Heart (tissue), 3 donors: ENCODE results near the gene ZNF484.

GRCh38 chr9:91403925-91404356, 19.7 kb downstream of the NFIL3 start:
- RAMPAGE, long total RNA, 2 experiments = no peak in any of the 2 experiments

DNA sequence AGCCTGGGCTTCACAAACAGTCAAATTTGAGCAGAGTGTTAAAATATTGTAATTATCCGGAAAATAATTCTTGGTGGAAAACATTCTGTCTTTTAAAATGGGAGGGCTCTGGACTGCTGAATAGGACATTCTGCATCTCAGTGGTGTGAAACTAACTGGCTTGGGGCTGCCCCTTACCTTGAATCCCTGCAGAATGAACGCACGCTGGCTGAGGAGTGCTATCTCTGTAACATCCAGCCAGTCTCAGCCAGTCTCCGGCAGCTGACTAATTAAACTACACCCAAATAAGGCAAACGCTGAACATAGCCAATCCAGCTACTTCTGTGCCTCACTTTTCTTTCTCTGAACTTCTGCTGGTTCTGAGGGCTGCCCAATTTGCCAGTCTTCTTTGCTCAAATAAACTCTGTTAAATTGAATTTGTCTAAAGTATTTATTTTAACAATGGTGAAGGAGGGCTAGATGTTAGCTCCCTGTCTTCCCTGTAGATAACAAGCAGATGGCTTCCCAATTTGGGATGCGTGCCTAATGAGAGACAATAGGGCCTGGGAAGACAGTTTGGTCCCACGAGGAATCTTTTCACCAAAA, 153.9 kb upstream of the NFIL3 start:
- RAMPAGE, long total RNA, 2 experiments = no peak in any of the 2 experiments

- RAMPAGE, long total RNA, 2 experiments = no peak in any of the 2 experiments
These were observed 106.4 kb downstream of the ROR2 start for GRCh38 chr9:91843577-91844123.

DNA sequence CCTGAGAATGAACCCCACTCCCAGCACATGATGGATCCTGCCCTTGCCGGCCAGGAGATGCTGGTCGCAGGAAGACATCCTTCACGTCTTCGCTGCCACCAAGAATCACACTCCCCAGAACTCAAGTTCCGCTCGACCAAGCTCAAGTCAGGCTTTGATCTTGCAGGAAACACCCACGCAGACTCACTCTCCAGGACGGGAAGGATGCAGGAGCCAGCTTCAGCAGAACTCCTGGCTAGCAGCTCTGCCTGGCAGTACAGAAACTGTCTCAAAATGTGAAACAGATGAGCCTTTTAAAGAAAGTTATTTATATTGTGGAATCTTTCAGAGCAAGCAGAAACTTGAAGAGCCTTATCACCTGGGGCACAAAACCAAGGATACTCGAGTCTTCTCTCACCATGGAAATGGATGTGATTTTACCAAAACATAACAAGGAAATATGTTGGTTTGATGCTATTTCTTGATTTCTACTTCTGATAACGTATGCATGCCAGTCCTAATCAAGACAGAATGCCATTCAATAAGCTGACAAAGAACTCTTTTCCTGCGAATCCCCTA, 102.3 kb downstream of the ROR2 start:
- RAMPAGE, long total RNA, 2 experiments = no peak in any of the 2 experiments

DNA sequence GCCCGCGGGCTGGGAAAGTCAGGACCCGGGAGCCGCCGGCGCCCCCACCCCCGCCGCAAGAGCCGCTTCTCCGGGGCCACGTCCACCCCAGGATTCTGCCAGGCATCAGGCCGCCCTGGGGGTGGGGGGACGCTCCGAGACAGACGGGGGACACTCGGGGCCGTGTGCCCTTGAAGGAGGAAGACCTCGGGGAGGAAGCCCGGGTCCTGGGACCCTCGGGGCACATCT, 820 bp downstream of the ROR2 start:
- RAMPAGE, long total RNA, 2 experiments = no peak in any of the 2 experiments

DNA sequence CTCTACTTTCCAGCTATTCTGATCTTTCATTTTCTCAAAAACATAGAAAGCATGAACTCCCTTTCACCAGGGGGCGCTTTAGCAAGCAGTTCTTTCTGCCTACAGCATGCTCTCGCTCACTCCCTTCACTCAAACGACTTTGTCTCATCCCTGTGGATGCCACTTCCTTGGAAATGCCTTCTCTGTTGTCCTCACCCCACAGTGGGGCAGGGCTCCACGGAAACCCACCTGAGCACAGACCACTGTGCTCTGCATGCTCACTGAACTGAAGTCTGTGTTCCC, 4.8 kb upstream of the ROR2 start:
- RAMPAGE, long total RNA, 2 experiments = no peak in any of the 2 experiments

DNA sequence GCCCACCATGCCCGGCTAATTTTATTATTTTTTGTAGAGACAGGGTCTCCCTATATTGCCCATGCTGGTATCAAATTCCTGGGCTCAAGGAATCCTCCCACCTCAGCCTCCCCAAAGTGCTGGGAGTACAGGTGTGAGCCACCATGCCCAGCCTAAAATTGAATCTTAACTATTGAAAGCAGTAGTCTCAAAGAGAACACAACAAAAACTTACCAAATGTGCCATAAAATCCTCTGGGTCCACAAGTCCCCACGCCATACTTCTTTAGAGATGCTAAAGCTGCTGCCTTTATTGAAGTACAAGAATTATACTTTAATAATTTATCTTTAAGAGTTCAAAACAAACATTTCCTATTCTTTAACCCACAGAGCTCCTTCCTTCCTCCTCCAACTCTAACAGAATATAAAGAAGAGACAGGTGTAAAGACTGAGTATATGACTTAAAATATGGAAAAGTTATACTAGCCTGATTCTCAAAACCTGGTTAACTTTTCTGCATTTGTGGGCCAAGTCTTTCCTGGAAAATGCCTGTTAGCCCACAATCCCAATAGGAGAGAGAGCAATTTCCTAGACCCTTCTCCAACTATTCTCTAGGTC, 35.3 kb downstream of the SPTLC1 start:
- RAMPAGE, long total RNA, 2 experiments = no peak in any of the 2 experiments

- RAMPAGE, long total RNA, 2 experiments = no peak in any of the 2 experiments
These were observed 25.9 kb upstream of the SPTLC1 start for GRCh38 chr9:92141111-92141568.

- RAMPAGE, long total RNA, 2 experiments = no peak in any of the 2 experiments
These were observed 456 bp upstream of the BICD2 start for GRCh38 chr9:92764956-92765621.

DNA sequence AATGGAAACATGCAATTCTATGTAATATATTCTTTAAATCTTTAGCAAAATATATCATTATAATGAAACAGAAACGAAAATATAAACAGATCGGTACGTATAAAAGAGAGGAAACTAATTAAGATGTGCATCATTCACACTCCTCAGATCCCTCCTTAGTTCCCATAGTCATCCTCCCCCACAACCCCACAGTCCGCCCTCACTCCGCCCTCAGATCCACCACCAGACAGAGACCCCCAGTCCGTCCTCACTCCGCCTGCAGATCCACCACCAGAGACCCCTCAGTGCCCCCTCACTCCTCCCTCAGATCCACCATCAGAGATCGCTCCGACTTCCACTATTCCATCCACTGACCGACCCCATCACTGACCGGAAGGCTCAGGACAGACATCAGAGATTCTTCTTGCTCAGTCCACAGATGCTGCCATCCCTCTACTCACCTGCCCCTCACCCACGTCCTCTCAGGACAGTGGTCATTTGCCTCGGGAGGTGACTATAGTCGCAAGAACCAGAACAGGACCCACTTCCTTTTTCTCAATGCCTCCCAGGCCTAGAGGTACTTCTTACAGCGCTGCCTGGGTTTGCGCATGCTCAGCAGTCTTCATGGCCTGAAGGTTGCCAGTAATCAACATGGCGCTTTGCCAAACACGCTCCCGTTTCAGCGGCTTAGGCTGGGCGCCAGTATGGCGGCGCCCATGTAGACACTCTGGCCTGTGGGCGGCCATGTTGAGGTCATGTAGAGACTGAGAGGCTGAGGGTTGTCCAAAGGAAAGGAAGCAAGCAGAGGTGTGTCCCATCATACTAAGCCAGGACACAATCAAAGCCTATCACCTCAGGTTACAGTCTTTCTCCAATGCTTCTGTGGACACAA, at the start of gene ZNF484:
ZNF484 (minus strand) TSS at position 589 of the 871 bp plus-strand sequence.
- RAMPAGE, long total RNA, 2 experiments = start-site peak on the minus strand in 2 of 2 experiments, centred at positions 567 to 577 of the sequence, 23 to 198 reads per replicate

GRCh38 chr9:93020890-93021488, 37.5 kb upstream of the SUSD3 start:
- RAMPAGE, long total RNA, 2 experiments = no peak in any of the 2 experiments

GRCh38 chr9:93040202-93040768, 18.2 kb upstream of the SUSD3 start:
- RAMPAGE, long total RNA, 2 experiments = no peak in any of the 2 experiments

- RAMPAGE, long total RNA, 2 experiments = no peak in any of the 2 experiments
These were observed 2.6 kb upstream of the CARD19 start for GRCh38 chr9:93093323-93093934.

- RAMPAGE, long total RNA, 2 experiments = no peak in any of the 2 experiments
These were observed 2.5 kb downstream of the CARD19 start for GRCh38 chr9:93098446-93098918.

DNA sequence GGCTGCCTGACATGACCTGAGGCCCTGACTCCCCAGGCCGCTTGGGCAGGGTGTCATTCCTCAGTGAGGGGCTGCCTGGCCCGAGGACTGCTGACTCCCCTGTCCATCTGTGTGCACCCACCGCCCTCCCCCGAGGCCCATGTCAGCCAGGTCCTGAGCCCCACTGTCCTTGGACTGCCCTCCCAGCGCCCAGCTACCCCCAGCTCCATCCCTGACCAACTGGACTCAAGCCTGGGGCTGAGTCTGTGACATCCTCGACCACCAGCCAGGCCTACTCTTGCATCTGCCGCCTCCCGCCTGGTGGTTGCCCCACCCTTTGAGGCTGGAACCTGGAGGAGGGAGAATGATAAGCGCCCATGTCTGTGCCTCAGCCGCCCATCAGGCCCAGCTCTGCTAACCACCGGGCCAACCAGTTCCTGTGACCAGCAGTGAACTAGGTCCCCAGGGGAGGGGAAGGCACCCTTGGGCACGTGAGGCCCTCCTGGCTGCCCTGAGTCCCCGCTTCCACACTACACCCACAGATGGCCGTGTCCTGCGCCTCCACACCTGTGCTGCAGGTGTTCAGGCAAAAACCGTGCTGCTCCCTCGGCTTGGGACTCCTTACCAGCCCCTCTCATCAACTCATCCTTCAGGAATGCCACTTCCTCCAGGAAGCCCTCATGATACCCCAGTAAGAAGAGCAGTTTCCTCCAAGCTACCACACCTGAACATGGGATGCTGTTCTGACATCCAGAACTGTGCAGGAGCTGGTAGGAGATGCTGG, 18.6 kb downstream of the CARD19 start:
- RAMPAGE, long total RNA, 2 experiments = no peak in any of the 2 experiments

DNA sequence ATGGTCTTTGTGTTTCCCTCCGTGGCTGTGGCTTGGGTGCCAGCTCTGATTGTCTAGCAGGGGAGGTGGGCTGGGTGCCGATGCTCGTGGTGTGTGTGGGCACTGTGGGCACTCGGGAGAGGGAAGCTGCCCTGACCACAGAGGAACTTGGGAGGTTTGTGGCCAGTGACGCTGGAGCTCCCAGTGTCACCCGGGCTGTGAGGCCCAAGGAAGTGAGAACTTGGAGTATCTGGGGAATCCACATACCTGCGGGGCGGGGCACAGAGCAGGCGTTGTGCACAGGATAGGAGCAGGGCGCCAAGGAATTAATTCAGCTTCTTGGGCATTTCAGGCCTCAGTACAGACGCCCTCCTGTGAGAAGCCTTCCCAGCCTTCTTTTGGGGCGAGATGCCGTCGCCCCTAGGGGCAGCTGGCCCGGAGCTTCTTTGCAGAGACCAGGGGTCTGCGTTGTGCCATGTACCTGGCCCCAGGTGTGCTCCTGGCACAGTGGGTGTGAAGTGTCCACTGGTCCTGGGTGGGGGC, 47.5 kb downstream of the WNK2 start:
- RAMPAGE, long total RNA, 2 experiments = no peak in any of the 2 experiments

DNA sequence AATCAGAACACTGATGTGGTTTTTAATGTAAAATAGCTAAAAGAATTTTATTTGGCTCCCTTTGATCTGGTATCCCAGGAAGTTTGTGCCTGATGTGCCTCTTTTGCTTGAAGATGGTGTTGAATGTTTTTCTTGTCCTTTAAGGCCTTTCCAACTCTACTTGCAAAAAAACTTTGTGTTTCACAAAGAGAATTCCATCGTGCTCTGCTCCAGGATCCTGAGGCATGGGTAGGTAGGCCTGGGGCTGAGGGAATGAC, 53.3 kb upstream of the PHF2 start:
- RAMPAGE, long total RNA, 2 experiments = no peak in any of the 2 experiments

- RAMPAGE, long total RNA, 2 experiments = no peak in any of the 2 experiments
These were observed 18.7 kb upstream of the PHF2 start for GRCh38 chr9:93557529-93558220.

- RAMPAGE, long total RNA, 2 experiments = no peak in any of the 2 experiments
These were observed 23.9 kb downstream of the PHF2 start for GRCh38 chr9:93600264-93600727.

DNA sequence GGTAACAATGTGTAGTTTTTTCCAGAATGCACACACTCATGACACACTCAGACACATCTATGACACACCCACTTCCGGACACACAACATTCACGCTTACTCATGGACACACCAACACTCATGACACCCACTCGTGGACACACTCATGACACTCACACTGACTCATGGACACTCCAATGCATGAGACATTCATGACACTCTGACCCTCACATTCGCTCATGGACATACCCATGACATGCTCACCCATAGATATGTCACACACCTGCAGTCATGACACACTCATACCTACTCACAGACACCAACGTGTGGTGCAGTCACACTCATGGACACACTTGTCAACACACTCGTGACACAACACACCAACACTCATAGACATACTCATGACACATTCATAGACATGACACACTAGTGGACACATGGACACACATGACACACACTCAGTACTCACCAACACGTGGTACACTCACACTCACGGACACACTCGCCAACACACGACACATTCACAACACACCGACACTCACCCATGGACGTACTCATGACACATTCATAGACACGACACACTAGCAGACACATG, 73.2 kb downstream of the PHF2 start:
- RAMPAGE, long total RNA, 2 experiments = no peak in any of the 2 experiments